Karpas-422 (cell line): ENCODE results near the genes HS2ST1, GBP3 and GBP1.

GRCh38 chr1:85577972-85578640, 2.5 kb upstream of the CCN1 start:
- PRO-cap: no peak
- RAMPAGE, long total RNA: no peak

- PRO-cap: no peak
- RAMPAGE, long total RNA: no peak
These were observed 163.8 kb downstream of the COL24A1 start for GRCh38 chr1:85992733-85993121.

- PRO-cap: no peak
- RAMPAGE, long total RNA: no peak
These were observed 40.0 kb downstream of the ODF2L start for GRCh38 chr1:86355808-86356845.

DNA sequence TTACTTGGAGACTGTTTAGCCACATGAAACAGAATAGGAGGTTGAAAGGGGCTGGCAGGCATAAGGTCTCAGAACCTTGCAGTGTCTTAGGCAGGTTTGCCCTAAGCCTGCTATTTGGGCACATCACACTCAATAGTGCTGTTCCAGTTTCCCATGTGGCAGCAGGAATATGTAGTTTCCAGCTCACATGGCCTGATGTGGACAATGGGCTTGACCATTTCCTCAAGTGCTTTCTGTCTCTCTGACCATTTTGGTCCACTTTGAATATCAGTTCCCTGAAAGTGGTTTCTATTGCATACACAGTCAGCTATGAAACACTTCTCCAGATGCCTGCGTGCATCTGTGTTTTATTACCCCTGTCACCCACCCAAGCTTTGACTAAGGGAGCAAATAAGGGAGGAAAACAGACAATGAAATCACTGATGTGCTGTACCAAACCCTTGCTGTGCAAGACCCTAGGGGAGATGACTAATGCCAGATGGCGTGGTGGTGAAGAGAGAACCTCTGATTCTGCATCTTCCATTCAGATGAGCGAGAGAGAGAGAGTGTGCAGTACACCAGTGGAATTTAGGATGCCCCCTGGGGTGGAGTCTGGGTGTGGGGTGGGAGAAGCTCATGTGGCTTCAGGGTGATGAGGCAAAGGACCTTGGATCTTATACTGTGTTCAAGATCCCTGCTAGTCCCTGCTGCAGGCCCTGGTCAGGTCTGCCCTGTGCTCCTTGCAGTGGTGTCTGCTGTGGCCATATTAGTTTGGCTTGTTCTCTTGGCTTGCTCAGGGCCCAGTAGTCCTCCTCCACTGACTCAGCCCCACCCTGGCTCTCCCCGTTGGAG, 18.4 kb downstream of the CLCA1 start:
- PRO-cap: no peak
- RAMPAGE, long total RNA: no peak

- PRO-cap: no peak
- RAMPAGE, long total RNA: no peak
These were observed 34.8 kb downstream of the CLCA1 start for GRCh38 chr1:86503552-86503831.

GRCh38 chr1:86710580-86711076, 6.3 kb downstream of the SH3GLB1 start:
- PRO-cap: no peak
- RAMPAGE, long total RNA: no peak

- PRO-cap: no peak
- RAMPAGE, long total RNA: no peak
These were observed 9.7 kb downstream of the SH3GLB1 start for GRCh38 chr1:86714063-86714453.

DNA sequence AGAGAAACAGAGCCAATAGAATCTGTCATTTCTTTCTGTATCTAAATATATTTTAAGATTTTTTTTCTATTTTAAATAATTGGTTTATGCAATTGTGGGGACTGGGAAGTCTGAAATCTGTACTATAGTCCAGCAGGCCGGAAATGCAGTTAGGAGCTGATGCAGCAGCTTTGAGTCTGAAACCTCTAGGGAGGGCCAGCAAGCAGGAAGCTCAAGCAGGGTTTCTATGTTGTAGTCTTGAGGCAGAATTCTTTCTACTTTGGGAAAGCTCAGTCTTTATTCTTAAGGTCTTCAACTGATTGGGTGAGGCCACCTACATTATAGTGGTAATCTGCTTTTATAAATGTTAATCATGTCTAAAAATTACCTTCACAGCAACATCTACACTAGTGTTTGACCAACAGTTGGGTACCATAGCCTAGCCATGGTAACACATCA, 60.9 kb downstream of the SELENOF start:
- PRO-cap: no peak
- RAMPAGE, long total RNA: no peak

- PRO-cap: bidirectional peak, plus-strand start at chr1:86914745, minus-strand start at chr1:86914370
- RAMPAGE, long total RNA: no peak
These were observed at the start of gene HS2ST1 for GRCh38 chr1:86914544-86915015. TSS of gene HS2ST1 (plus strand) at chr1:86914635.

DNA sequence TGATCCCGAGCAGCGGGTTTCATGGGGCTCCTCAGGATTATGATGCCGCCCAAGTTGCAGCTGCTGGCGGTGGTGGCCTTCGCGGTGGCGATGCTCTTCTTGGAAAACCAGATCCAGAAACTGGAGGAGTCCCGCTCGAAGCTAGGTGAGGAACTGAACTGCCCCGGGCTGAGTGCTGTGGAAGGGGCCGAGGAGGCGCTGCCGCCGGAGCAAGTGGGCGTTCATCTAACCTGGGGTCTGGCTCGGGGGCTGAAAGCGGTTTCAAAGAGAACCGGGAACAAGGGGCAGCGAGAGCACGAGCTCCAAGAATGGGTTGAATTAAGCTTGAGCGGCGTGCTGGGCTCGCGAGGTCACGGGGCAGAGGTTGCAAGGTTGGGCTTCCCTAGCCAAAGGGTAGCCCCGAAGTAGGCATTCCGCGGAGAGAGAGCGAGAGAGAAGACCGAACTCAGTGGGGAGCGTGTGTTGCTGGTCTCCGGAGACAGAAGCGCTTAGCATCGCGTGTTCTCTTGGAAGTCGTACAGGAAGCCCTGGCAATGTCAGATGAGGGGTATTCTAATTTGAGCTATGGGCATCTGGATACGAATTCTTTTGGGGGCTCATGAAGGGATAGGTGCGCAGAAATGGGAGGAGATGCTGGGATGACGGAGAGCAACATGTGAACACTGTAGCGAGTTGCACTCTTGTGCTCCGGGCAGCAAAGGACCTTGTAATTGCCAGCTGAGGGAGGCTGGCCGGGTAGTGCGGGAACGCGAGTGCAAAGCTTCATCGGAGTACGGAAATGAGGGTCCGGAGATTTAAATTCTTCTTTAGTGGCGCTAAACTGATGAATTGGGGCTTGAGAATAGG, 804 bp downstream of the HS2ST1 start:
- PRO-cap: no peak
- RAMPAGE, long total RNA: no peak

DNA sequence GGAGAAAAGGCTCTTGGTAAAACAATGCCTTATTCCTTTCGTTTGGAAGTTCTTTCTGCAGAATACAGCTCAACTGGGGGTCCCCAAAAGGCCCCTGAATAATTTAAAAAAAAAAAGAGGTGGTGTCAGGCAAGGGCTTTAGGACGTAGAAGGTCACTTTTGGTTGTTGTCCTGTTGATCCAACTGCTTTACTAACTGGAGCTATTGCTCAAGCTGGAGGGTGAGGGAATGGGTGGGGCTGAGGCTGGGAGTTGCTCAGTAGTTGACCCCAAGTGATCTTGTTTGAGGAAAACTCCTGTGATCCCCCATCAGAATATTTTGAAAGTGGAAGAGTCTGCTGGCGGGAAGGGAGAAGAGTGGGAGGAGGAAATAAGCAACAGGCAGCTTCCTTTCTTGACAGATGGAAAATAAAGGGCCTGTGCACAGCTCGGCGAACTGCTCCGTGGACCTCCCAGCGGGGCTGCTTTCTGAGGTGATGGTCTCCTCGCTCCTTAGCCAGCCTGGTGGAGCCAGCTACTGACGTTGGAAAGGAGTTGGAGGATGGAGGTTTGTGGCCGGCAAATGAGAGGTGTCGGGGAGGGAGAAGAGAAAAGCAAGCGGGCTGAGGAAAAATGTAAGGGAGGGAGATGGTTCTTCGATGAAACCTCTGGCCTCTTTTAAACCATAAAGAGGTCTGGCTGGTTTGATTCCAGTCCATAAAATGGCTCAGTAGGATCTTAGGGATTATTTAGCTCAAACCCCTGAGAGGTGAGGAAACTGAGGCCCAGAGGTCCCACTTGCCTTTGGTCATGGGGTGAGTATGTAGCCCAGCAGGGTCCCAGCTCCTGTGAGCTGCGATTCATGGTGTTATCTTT, 199.0 kb upstream of the LMO4 start:
- PRO-cap: no peak
- RAMPAGE, long total RNA: no peak

GRCh38 chr1:87133946-87134468, 194.7 kb upstream of the LMO4 start:
- PRO-cap: no peak
- RAMPAGE, long total RNA: no peak

GRCh38 chr1:87684012-87684758, 355.5 kb downstream of the LMO4 start:
- PRO-cap: no peak
- RAMPAGE, long total RNA: no peak

DNA sequence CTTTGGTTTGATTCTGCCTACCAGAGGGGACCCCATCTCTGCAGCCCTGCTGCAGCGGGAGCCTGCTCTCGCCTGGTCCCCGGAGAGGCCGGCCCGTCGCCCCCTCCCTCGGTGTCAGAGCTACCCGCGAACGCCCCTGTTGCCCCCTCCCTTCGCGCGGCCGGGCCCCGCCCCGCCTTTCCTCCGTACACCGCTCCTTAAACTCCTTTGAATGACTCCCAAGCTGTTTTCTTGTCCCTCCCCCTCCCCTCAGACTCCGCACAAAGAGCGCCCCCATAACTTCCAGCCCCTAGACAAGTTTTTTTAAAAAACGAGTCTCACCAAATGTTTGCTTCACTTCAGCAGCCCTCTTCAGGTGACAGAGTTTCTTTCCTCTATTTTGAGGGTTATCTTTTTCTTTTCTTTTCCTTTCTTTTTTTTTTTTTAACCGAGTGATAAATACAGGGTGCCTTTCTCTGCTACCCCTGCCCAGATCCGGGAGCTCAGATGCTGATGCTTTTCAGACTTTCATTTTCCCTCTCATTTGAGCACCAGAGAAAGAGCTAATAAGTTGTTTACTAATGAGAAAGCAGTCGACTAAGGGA, 862 bp downstream of the PKN2 start:
- PRO-cap: no peak
- RAMPAGE, long total RNA: no peak

DNA sequence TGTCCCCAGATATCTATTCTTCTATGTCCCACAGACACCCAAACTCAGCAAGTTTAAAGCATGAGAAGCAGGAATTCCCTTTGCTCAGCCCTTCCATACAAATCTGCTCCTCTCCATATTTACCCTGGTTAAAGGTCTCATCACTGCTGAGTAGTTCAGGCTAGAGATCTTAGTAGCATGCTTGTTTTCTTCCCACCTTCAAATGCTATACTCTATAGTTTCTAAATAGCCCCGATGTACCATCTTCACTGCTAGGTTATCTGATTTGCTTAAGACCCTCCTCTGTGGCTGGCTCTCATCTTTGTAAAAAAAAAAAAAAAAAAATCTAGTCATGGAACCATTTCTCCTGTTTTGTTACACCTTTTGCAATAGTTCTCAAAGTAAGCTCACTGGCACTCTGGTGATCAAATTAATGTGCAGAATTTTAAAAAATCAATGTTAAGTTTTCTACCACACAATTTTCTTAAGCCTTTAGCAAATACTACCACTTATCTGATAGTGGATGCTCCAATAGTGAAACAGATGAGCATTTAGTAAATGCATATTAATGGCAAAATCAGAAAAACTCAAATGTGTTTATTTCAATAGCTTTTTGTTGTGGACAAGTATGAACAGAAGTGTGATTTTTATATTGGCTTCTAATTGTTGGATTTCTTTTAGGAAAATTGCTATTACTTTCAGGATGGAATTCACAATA, 34.2 kb downstream of the KYAT3 start:
- PRO-cap: no peak
- RAMPAGE, long total RNA: no peak

GRCh38 chr1:89022127-89023071, at the start of gene GBP3:
TSS of gene GBP3 (minus strand) at chr1:89022866.
- PRO-cap: no peak
- RAMPAGE, long total RNA: no peak

GRCh38 chr1:89064728-89065648, at the start of gene GBP1:
TSS of gene GBP1 (minus strand) at chr1:89065208.
- PRO-cap: no peak
- RAMPAGE, long total RNA: no peak

DNA sequence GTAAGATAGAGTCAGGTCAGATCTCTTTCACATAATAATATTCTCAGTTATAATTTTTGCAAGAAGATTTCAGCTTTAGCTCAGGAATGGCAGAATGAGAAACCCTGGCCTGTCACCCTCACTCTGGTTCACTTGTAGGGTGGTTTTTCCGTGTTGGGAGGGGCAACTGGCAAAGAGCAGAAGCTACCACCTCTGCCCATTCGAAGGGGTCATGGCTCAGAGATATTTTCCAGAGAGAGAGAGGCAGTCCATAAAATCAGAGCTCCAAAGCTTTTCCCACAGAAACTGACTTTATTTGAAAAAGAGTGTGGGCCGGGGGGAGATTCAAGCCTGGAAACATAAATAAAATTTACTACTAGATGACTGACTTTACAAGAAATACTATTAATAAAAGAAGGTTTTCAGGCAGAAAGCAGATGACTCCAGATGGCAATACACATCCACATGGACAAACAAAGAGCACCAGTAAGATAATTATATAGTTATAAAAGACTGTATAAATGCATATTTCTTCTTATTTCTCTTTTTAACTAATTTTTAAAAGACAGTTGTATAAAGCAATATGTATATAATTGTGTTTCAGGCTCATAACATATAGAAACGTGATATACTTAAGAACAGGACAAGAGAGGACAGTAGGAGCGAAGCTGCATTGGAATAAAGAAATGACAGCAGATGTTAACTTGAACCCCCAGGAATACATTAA, 3.8 kb upstream of the GBP1 start:
- PRO-cap: no peak
- RAMPAGE, long total RNA: no peak

DNA sequence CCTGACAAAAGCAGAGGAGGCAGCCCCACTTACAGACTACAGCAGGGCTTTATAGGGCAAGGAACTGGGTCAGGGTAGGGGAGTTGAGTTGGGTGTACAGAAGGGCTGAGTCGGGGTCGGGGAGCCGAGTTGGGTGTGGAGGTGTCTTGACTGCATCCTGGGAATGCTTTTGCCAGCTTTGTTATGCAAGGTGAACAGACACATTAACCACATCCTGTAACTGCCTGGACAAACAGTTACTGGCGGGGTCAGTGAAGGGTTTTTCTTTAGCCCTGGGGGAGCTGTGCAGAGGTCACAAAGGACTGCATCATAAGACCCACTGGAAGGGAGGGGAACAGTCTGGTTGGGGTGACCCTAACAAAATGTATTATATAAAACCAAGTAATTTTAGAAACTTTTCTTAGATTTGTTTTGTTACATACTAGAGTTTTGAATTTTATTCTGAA, 39.2 kb upstream of the GBP5 start:
- PRO-cap: no peak
- RAMPAGE, long total RNA: no peak

DNA sequence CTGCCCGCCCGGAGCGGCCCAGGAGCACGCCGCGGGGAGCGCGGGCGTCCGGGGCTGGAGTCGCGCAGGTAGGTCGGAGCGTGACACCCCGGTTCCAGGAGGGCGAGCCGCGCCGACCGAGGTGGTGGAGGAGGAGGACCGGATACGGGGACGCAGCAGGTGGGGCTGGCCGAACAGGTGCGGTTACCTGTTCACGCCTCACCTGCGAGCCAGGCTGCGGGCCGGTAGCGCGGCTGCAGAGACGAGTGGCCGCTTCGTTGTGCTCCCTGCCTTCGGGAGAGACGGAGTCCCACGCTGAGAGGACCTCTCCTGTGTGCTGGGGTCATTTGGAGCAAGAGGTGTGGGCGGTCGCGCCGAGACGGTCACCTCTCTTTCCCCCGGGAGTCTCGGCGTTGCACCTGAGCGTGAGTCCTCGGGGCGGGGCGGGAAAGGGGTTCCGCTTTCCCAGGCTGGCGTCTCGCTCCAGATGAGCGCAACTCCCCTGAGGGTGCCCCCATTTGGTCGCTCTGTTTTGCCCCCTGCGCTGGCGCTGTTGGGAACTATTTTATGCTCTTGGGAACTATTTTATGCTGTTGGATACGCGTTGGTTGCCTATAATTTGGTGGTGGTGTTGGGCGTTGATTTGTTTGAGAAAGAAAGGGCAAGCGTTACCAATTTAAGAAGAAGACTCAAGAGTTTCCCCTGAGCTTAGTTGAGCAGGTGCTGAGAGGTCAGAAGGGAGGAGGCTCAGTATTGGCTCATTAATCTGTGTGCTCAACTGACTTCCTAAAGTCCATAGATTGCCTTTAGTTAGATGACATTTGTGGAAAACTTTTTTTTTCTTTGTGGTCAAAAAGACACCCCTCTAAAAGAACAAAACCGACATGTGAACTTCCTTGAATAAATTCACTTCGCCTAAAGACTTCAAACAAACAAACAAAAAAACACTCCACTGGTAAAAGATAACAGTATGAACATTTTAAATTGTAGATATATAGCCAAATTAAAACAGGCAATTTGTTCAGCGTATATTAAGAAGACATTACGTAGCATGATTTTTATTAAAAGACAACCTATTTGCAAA, 657 bp downstream of the LRRC8B start:
- PRO-cap: no peak
- RAMPAGE, long total RNA: no peak